Adrenal gland (tissue), 7 donors: Measurements from ENCODE around the gene KIAA1755.

GRCh38 chr20:38167989-38168732, 3.1 kb upstream of the TGM2 start:
- PRO-cap, 3 experiments: peak in 3 of 3 experiments; most common minus-strand start chr20:38168447 (in 1)
- RAMPAGE, long total RNA, 4 experiments: no peak in any of the 4 experiments
- RRBS: no CpG with 5 or more reads among the region's 6 CpGs

DNA sequence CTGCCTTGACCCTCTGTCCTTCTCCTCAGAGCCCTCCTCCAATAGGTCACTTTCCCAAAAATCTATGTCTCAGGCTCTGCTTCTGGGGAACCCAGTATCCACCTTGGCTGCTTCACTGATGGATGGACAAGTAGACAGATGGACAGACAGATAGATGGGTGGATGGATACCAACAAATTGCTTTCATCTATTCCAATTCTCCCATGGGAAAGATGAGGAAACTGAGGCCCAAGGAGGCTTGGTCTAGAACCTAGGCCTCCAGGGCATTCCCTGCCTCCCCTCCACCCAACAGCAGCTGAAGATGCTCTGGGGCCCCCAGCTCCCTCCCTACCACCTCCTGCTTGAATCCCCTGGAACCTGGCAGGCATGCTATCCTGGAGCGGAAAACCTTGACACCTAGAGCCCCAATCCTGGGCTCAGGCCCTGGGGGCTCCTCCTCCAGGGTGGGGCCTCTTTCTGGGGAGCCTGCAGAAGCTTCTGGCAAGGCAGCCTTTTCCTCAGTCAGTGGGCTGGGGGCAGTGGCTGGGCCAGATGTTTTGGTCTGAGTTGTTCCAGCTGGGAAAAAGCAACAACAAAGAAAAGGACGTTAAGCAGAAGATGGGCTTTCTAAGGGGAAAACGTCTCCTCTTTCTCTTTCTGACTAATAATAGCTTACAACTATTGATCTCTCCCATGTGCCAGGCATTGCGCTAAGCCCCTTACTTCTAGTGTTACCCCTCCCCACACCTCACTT, 21.2 kb downstream of the KIAA1755 start:
- PRO-cap, 3 experiments: no peak in any of the 3 experiments
- RAMPAGE, long total RNA, 4 experiments: no peak in any of the 4 experiments
- RRBS: no CpG with 5 or more reads among the region's 4 CpGs

- PRO-cap, 3 experiments: peak in 3 of 3 experiments; most common plus-strand start chr20:38260701 (in 3); most common minus-strand start chr20:38260554 (in 2)
- RAMPAGE, long total RNA, 4 experiments: start-site peak on the minus strand in 3 of 4 experiments, at chr20:38260733-38260776 at its widest, 5 to 10 reads per replicate
- RRBS: 14% methylated on average over 6 of the region's 67 CpGs
These were observed at the start of gene KIAA1755 for GRCh38 chr20:38260427-38261199. TSS of gene KIAA1755 (minus strand) at chr20:38260735.

- PRO-cap, 3 experiments: no peak in any of the 3 experiments
- RAMPAGE, long total RNA, 4 experiments: no peak in any of the 4 experiments
- RRBS: no CpG with 5 or more reads among the region's 2 CpGs
These were observed 13.4 kb downstream of the BPI start for GRCh38 chr20:38317292-38317726.

DNA sequence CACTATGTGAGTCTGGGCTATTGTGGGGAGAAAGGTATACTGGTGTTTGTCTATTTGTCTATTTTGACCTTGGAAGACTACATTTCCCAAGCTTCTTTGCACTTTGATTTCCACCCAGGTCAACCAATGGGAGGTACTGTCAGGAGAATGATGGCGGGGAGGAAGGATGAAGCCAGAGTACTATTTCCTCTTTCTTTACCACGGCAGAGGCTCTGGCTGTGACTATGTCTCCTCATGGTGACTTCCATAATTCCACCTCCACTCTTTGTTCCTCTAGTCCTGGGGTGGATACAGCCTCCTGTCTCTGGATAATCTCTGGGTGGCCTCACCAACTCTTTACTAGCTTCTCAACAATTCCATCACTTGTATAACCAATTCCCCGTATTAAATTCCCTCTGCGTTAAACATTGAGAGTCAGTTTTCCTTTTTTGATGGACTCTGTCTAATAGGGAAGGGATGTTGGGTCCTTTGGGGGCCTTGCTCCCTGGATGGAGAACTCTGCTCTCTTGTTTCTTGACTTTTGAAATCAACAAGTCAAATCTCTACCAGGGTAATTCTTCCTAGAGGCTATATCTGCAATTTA, 23.3 kb downstream of the LBP start:
- PRO-cap, 3 experiments: no peak in any of the 3 experiments
- RAMPAGE, long total RNA, 4 experiments: no peak in any of the 4 experiments
- RRBS: no CpG with 5 or more reads among the region's 4 CpGs

DNA sequence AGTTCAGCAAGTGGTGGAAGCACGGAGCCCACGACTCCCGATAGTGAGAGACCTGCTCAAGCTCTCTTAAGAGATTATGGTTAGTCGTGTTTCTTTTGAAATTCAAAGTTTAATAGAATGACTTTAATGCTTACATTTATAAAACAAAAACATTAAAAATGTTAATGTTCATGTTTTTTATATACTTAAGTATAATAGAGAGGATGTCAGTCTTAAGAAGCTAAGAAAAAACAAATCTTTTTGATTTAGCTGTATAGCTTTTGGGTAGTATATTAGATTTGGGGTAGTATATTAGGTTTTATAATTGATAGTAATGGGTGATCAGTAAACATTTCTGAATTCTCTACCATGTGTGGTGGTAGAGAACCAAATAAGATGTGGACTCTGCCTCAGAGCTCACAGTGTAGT, 48.2 kb upstream of the ADIG start:
- PRO-cap, 3 experiments: no peak in any of the 3 experiments
- RAMPAGE, long total RNA, 4 experiments: no peak in any of the 4 experiments
- RRBS: no CpG with 5 or more reads among the region's 4 CpGs

GRCh38 chr20:38599421-38599996, 18.5 kb downstream of the ADIG start:
- PRO-cap, 3 experiments: no peak in any of the 3 experiments
- RAMPAGE, long total RNA, 4 experiments: no peak in any of the 4 experiments
- RRBS: 25% methylated on average over 8 of the region's 11 CpGs

DNA sequence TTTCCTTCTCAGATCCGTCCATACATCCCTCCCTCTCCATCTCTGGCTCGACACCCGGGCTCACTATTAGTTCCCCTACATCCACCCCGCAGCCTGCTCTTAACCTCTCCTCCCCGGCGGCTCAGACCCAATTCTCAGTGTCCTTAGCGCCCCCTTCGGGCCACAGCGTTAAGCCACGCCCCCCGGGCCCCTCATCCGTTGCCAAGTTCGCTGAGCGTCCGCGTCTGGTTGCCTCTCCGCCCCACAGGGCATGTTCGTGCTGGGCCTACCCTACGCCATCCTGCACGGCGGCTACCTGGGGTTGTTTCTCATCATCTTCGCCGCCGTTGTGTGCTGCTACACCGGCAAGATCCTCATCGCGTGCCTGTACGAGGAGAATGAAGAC, 2.9 kb downstream of the SLC32A1 start:
- PRO-cap, 3 experiments: no peak in any of the 3 experiments
- RAMPAGE, long total RNA, 4 experiments: no peak in any of the 4 experiments
- RRBS: 3% methylated on average over 9 of the region's 28 CpGs

GRCh38 chr20:38808898-38809729, 3.6 kb downstream of the PPP1R16B start:
- PRO-cap, 3 experiments: no peak in any of the 3 experiments
- RAMPAGE, long total RNA, 4 experiments: no peak in any of the 4 experiments
- RRBS: no CpG with 5 or more reads among the region's 12 CpGs

DNA sequence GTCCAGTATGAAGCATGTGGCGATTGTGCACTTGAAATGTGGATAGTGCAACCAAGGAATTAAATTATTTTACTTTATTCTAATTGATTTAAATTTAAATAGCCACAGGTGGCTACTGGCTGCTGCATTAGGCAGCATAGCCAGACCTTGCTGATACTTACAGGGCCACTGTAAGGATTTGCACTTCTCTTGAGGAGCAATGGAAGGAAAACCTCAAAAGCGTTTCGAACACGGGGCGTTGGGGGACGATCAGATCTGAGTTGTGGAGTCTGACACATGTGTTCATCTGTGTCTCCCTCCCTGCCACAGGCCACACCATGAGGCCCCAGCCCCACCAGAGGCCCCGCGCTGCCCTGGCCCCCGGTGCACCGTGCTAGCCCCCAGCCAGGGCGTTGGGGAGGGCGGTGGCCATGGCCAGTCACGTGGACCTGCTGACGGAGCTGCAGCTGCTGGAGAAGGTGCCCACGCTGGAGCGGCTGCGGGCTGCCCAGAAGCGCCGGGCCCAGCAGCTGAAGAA, 30.1 kb downstream of the PPP1R16B start:
- PRO-cap, 3 experiments: no peak in any of the 3 experiments
- RAMPAGE, long total RNA, 4 experiments: no peak in any of the 4 experiments
- RRBS: no CpG with 5 or more reads among the region's 19 CpGs

- PRO-cap, 3 experiments: no peak in any of the 3 experiments
- RAMPAGE, long total RNA, 4 experiments: no peak in any of the 4 experiments
- RRBS: no CpG with 5 or more reads among the region's 4 CpGs
These were observed 37.2 kb downstream of the PPP1R16B start for GRCh38 chr20:38842603-38843280.

DNA sequence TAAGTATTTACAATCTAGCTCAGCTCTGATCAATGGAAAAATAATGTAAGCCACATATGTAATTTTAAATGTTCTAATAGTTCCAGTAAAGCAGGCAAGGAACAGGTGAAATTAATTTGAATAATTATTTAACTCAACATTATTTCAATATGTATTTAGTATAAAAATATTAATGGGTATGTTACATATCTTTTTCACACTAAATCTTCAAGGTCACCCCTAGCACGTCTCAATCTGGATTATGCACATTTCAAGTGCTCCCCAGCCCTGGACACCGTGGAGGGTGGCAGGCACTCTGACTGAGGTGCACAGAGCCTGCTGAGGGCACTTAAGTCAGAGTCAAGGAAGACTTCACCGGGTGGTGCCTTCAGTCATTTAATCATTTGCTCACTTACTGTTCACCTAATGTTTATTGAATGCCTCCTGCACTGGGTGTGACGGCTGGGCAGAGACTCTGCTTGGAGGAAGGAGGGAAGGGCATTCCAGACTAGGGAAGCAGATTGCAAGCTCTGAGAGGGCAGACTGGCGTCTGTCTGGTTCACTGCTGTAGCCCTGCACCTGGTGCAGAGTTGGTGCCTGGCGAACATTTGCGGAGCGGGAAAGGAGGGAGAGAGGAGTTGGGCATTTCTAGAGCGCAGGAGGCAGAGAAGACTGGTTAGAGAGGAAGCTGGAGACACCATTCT, 54.3 kb upstream of the FAM83D start:
- PRO-cap, 3 experiments: no peak in any of the 3 experiments
- RAMPAGE, long total RNA, 4 experiments: no peak in any of the 4 experiments
- RRBS: no CpG with 5 or more reads among the region's 9 CpGs

- PRO-cap, 3 experiments: no peak in any of the 3 experiments
- RAMPAGE, long total RNA, 4 experiments: no peak in any of the 4 experiments
- RRBS: no CpG with 5 or more reads among the region's 3 CpGs
These were observed 337.8 kb downstream of the DHX35 start for GRCh38 chr20:39299996-39300278.

GRCh38 chr20:40287233-40287799, 401.7 kb downstream of the MAFB start:
- PRO-cap, 3 experiments: no peak in any of the 3 experiments
- RAMPAGE, long total RNA, 4 experiments: no peak in any of the 4 experiments
- RRBS: no CpG with 5 or more reads among the region's 12 CpGs

GRCh38 chr20:40323261-40323967, 365.6 kb downstream of the MAFB start:
- PRO-cap, 3 experiments: peak in 1 of 3 experiments; most common minus-strand start chr20:40323609 (in 1)
- RAMPAGE, long total RNA, 4 experiments: no peak in any of the 4 experiments
- RRBS: no CpG with 5 or more reads among the region's 9 CpGs

GRCh38 chr20:40561838-40562495, 127.1 kb downstream of the MAFB start:
- PRO-cap, 3 experiments: no peak in any of the 3 experiments
- RAMPAGE, long total RNA, 4 experiments: no peak in any of the 4 experiments
- RRBS: no CpG with 5 or more reads among the region's 6 CpGs

DNA sequence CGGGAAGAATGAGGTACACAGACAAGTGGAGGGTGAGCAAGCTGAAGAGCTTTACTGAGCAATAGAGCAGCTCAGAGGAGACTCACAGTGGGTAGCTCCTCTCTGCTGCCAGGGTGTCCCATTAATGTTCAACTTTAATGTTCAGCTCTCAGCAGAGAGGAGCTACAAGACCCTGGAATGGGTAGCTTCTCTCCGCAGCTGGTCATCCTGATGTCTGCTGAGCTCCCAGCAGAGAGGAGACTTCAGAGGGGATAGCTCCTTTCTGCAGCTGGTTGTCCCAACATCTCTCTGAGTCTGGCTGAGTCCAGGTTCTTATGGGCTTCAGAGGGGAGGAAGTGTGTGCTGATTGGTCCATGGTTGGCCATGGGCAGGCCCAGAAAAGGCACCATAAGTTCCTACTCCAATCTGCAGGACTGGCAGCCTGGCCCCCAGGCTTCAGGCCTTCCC, 21.9 kb upstream of the TOP1 start:
- PRO-cap, 3 experiments: no peak in any of the 3 experiments
- RAMPAGE, long total RNA, 4 experiments: no peak in any of the 4 experiments
- RRBS: no CpG with 5 or more reads among the region's 2 CpGs

DNA sequence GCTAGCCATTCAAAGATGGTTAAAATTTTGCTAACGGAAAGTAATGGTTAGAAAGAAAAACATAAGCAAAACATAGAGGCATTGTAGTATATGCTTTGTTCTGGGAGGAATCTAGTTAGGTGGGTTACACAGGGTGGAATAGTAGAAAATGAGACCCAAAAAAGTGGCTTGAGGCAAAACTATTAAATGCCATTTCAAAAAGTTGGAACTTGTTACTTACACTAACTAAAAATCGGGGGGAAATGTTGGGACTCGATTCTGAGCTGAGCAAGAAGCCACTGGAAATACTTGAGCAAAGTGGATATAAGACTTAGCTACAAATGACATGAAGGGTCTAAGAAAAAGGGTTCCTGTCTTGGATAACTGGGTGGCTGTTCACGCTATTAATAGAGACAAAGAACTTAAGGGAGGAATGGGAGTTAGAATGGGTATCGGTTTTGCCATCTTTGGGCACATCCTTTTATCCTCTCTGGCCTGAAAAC, 41.3 kb downstream of the TOP1 start:
- PRO-cap, 3 experiments: no peak in any of the 3 experiments
- RAMPAGE, long total RNA, 4 experiments: no peak in any of the 4 experiments
- RRBS: no CpG with 5 or more reads among the region's 5 CpGs

- PRO-cap, 3 experiments: no peak in any of the 3 experiments
- RAMPAGE, long total RNA, 4 experiments: no peak in any of the 4 experiments
- RRBS: no CpG with 5 or more reads among the region's 2 CpGs
These were observed 48.1 kb downstream of the TOP1 start for GRCh38 chr20:41076760-41077116.

DNA sequence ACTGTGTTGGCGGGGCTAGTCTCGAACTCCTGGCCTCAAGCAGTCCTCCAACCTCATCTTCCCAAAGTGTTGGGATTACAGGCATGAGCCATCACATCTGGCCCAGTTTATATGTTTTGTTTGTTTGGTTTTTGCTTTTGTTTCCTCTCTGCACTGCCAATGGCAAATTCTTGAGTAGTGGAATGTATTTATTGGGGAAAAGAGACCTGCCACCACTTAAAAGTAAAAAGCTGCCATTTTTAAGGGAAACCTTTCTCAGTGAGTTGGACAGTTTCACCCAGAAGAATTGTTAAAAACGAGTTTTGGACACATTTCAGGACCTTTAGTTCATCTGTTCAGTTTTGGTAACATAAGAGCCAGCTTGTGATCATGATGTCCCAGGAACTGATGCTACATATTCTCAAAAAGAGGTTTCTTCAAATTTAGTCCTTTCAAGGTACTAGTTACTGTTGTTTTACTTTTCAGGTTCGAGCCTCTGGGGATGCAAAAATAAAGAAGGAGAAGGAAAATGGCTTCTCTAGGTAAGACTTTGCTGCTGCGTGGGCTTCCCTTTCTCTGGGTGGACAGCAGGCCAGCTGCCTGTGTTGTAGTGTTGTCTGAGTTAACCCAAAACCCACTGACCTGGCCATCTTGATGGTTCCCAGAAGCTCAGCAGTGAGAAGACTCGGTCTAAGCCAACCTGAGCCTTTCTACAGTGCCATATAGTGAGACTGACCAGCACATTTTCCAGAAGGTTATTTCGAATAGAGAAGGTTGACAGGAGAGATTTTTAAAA, 48.7 kb downstream of the TOP1 start:
- PRO-cap, 3 experiments: no peak in any of the 3 experiments
- RAMPAGE, long total RNA, 4 experiments: start-site peak on the plus strand in 1 of 4 experiments, centred at position 485 of the sequence, 17 reads per replicate
- RRBS: no CpG with 5 or more reads among the region's 7 CpGs